Cardiac ventricle fibroblast (primary cell): ENCODE data around the genes ACTL7B and ACTL7A.

GRCh38 chr9:106920725-106921387 is 57.9 kb downstream of the ZNF462 start:
- RAMPAGE, long total RNA: no peak

- RAMPAGE, long total RNA: no peak
Observed at GRCh38 chr9:107068512-107069027, 205.6 kb downstream of the ZNF462 start.

DNA sequence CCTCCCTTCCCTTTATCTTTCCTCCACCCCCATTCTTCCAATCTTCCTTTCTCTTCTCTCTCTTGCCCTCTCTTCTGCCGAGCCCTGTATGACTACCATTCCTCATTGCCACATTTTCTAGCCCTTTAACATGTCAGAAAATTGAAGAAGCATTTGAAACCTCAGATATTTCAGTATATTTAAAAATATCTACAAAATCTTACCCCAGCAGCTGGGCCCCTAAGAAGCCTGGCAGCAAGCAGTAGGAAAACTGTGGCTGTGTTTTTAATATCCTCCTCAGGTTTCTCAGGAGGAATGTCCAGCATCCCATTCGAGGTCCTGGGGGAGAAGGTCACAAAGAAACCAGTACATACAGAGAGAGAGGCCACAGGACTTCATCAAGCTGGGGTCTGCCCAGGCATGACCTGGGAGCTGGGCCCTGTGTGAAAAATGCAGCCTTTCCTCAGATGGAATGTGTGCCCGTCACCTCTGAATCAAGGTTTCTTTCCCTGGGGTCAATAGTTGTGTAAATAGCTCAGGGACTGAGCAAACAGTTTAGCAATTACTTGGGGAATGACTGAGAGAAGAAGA is 34.1 kb upstream of the RAD23B start:
- RAMPAGE, long total RNA: no peak

DNA sequence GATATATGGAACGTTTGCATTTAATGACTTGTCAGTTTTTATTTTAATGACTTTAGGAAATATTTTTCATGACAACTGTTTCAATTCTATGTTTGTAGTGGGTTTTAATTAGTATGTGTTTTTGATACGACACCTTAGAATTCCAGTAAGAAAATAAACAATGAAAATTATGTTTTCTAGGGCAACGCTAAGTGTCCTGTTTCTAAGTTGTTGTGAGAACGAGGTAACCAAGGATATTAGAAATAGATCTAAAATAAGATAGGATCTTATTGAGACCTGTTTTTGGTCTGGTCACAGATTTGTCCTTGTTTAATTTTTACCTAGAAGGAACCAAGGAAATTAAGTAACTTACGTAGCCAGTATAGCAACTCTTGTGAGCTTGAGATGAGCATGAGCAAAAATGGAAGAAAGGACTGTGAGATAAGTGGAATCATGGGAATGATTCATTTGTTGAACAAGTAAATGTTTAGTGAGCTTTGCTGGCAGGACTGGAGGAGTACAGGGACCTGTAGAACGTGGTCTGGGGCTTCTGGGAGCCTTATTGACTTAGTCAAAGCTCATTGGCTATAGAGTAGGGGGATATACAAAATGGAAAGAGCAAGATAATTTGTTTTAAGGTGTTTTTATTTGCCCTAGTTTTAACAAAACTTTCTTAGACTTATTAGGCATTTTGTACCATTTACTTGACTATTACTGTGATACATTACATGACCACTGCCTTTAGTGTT is 2.9 kb downstream of the RAD23B start:
- RAMPAGE, long total RNA: no peak

DNA sequence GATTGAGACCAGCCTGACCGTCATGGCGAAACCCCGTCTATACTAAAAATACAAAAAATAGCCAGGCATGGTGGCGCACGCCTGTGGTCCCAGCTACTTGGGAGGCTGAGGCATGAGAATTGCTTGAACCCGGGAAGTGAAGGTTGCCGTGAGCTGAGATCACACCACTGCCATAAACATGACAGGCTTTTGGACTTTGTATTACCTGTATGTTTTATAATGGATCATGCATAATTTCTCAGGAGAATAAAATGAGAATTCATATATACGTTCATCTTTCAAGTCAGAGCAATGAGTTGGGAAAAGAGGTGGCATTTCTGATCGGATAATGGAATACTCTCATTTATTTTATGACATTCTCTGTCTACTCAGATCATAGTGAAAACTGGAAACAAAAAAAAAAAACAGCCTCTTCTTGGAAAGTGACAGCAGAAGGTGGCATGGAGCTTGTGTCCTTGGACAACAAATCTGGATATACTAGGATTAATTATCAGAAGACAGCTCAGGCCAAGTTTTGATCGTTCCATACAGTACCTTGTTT is 48.3 kb downstream of the RAD23B start:
- RAMPAGE, long total RNA: no peak

DNA sequence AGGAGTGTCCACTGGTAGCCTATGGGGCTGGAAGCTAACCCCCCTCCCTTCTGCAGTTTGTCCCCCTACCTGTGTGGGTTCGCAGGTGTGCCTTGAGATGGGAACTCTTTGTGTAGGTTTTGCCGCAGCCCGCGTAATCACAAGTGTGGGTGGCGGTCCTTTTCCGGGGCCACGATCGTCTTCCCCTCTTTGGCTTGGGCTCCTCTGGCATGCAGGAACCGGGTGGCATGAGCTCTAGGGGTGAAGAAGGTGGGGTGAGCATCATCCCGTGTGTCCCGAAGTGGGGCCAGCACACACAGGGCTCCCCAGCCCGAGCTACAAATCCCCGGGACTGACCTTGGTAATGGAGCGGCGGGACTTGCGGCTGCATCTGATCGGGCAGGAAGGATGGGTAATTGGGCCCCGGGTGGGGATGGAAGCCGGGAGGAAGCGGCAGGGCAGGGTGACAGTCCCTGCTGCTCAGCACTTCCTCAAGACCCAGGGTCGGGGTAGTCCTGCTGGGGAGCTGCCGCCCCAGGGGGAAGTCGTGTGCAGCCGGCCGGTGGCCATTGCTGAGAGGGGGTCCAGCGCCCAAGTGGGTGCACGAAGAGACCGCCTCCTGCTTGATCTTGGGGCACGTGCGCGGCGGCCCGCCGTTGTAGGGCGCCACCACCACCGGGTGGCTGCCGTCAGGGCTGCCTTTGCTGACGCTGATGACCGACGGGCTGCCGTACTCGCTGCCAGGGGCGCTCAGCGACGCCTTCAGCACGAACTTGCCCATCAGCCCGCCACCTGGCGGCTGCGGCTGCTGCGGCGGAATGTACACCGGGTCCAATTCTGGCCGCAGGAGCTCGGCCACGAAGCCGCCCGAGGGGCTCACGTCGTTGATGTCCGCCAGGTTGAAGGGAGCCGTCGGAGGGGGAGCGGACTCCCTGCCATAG is 2.4 kb downstream of the KLF4 start:
- RAMPAGE, long total RNA: no peak

GRCh38 chr9:107490894-107491367 is 1.4 kb upstream of the KLF4 start:
- RAMPAGE, long total RNA: no peak

DNA sequence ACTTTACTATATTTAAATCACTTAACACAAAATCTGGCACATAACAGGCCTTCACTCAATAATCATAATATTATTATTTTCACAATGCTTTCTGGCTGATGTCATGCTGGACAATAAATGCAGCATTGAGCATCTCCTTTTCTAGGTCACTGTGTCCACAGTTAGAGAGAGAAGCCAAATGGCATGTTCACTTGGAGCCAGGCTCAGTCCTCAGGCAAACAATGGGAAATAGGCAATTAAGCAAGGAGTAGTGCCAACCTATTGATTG is 50.6 kb upstream of the KLF4 start:
- RAMPAGE, long total RNA: no peak

- RAMPAGE, long total RNA: no peak
Observed at GRCh38 chr9:107588238-107588854, 98.8 kb upstream of the KLF4 start.

DNA sequence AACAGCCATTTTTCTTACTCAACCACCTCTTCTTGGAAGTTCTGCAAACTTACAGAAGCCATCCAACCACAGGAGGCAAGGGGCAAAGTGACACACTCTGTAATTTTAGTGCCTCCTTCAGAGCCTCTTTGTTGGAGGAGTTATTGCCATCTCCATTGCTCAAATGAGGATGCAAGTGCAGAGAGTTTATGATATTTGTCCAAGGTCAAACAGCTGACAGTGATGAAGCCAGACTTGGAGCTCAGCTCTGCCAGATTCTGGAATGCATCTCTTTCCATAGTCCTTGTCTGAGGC is 126.0 kb upstream of the KLF4 start:
- RAMPAGE, long total RNA: no peak

- RAMPAGE, long total RNA: no peak
Observed at GRCh38 chr9:108156368-108156990, 666.9 kb upstream of the KLF4 start.

DNA sequence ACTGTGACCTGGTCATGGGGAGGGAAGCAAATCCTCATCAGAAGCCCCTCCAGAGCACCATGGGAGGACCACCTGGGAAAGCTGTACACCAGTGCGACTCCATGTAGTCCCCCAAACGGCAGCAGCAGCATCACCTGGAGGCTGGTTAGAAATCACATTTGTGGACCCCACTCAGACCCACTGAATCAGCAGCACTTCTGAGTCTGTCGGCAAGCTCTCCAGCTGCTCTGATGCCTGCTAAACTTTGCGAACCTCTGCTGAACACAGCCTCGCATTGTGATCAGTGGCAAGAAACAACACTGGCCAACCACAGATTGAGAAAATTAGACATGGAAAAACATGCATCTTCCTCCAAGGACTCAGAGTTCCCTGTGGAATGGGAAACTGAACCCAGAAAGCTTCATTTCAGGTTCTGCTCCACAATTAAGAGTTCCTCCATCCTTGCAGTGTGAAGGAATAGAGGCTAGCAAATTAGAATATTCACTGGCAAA is 100.2 kb downstream of the ACTL7B start:
- RAMPAGE, long total RNA: no peak

DNA sequence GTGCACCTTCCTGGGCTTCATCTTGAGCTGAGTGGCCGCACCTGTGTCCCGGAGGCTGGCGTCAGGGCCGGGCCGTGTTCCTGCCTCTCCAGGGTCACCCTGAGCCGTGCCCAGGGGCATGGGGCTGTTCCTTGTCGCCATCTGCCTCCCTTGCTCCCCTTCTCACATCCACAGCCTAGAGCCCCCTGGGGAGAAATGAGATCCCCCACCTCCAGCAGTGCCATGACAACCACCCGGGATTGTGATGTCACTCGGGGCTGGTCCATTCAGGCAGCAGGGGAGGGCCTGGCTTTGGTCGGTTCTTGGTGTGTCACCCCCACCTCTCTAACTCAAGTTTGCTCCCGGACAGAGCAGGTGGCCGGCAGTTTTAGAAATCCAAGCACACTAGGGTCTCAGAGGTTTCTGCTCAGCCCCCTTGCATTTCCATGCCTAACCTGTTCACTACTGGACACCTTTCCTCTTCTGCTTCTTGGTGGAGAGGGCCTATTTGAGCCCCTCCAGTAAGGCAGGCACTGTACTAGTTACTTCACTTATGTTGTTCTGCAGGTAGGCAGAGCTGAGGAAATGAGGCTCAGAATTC is at the start of gene ACTL7B:
ACTL7B (minus strand) TSS at position 197 of the 580 bp plus-strand sequence.
- RAMPAGE, long total RNA: no peak

DNA sequence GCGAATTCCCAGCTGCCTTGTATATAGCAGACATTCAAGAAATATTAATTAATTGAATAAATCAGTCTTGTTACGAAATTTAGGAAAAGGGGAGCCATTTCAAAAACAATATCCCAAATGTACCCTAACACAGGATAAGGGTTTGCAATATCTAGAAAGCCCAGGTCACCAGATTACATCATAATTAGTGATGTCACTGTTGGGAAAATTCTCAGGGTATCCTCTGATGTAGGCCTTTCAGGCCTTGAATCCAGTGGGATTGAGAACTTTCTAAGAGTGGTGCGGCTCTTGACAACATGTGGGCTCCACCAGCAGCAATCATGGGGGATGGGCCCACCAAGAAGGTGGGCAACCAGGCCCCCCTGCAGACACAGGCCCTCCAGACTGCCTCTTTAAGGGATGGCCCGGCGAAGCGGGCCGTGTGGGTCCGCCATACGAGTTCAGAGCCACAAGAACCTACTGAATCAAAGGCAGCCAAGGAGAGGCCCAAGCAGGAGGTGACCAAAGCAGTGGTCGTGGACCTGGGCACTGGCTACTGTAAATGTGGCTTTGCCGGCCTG is at the start of gene ACTL7A:
ACTL7A (plus strand) TSS at position 240 of the 560 bp plus-strand sequence.
- RAMPAGE, long total RNA: no peak

- RAMPAGE, long total RNA: no peak
Observed at GRCh38 chr9:108870834-108871431, 8.9 kb downstream of the ACTL7A start.

DNA sequence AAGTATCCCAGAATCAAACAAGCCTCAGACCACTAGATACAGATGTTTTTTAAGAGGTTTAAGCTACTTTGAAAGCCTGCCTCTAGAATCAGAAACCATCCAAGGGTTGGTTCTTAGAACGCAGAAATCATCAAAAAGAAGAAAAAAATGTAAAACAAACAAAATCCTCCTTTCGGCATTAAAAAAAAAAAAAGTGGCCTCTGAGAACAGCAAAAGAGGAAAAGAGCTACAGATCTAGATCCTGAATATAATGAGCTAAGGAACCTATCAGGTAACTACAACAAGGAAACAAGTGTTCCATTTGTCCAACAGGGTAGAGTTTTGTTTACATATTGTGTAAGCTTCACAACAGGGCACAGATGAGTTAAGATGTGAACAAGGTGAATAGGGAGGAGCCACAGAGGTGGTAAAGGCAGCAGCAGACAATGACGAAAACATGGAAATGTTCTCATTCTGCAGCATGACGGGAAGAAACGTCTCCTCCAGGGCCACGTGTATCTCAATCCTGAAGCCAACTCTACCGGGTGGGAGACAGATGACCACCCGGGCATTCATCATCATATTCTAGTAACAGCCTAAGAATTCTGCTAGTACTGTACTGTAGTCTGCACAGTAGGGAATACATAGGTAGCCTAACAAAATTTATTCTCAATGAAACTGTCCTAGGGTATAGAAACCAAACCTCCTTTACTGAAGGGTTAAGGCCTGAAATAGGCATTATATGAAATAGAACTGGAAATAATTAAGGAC is 14.4 kb downstream of the ELP1 start:
- RAMPAGE, long total RNA: no peak

GRCh38 chr9:108963356-108963854 is 29.2 kb downstream of the ABITRAM start:
- RAMPAGE, long total RNA: no peak

DNA sequence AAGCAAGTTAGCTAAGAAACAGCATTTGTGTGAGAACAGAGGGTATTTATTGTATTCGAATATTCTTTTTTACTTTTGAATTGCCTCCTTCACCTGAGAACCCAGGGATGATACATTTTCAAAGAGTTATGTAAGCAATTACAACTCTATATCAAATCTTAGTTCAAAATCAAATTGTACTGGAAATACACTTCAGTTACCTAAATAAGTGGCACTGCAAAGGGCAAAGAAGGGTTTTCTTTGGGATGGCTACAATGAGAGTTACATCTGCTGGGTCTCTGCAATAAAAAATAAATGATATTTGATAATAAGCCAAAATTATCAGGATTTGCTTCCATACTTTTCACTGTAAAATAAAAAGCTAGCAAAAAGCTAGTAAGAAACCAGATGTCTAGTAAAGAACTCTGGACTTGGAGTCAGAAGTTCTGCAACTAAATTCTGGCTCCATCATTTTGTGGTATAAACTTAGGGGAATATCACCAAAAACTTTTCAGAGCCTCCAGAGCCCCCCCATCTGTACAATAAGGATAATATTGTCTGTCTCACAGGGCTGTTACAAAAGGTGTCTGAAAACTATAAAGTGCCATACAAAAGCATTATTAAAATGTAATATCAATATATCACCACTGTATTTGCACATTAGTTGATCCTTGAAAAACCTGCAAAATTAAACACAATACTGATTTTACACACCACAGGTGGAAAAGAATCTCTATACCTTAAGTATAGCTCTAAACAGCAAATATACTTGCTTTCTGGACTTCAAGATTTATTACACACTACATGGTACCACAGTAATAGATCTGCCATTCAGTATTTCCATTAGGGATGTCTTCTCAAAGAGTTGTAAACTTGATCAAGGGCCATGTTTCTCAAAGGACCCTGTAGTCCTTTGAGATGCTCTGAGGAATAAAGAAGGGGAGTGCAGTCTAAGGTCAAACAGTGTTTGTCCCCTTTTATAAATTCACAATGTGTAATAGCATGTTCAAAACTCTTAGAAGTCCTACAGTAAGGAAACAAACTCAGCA is 2.2 kb upstream of the CTNNAL1 start:
- RAMPAGE, long total RNA: no peak

- RAMPAGE, long total RNA: no peak
Observed at GRCh38 chr9:109019321-109020418, 6.4 kb upstream of the CTNNAL1 start.

- RAMPAGE, long total RNA: no peak
Observed at GRCh38 chr9:109080812-109081011, 39.0 kb downstream of the TMEM245 start.